Mesenchymal stem cell of the bone marrow (primary cell): ENCODE measurements around a stretch of chrX.

GRCh38 chrX:38347235-38347598, 5.2 kb upstream of the OTC start:
- CAGE, long polyA plus RNA: no peak

DNA sequence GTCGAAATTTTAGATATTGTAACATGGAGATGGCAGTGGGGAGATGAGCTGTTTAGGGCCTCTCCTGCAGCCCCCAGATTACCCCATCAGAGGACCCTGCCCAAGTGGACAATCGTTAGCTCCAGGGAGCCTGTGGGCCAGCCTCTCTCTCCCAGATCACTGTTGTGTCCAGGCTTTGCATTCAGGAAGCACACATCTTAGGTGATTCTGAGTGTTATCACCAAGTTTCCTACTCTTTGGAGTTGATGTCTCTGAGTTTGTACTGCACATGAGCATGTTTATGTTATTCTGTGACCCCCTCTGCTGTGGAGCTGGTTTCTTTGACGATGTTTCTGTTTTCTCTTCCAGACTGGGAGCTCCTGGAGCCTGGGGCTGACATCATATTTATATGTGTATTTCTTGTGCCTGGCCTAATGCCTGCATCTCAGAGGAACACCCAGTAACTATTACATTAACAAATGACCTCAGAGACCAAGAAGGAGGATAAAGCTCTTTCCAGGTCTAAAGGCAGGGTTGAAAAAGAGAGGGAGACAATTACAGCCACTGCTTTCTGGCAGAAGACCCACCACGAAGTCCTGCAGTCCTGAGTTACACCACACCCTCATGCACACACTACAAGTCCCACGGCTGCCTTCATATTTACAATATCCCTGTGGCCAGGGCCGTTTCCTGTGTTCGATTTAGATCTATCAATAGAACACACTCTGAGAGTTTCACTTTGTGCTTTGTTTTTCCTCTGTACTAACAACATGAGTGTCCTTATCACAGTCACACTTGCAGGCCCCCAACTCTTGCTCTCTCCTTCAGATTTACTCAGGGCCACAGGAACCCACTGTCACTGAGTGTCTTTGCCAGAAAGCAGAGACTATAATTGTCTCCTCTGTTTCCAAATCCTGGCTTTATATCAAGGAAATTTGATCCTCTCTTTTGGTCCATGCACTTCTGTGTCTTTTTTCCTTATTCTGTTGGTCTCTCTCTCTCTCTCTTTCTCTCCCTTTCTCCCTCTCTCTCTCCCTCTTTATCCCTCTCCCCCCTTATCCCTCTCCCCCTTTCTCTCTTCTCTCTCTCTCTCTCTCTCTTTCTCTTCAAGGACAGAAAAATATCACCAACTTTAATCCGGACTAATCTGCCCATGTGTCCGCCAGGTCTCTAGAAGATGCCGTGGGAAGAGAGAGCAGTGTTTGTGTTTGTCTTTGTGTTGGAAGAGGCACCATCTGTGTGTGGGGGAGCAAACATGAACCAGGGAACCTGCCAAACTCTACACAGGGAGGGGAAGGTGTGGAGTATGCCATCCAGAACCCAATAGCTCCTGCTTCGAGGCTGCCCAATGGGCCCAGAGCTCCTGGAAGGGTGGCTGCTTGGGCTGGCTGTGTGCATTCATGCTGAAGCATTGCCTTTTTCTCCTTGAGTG, 535.6 kb downstream of the MID1IP1 start:
- CAGE, long polyA plus RNA: no peak

DNA sequence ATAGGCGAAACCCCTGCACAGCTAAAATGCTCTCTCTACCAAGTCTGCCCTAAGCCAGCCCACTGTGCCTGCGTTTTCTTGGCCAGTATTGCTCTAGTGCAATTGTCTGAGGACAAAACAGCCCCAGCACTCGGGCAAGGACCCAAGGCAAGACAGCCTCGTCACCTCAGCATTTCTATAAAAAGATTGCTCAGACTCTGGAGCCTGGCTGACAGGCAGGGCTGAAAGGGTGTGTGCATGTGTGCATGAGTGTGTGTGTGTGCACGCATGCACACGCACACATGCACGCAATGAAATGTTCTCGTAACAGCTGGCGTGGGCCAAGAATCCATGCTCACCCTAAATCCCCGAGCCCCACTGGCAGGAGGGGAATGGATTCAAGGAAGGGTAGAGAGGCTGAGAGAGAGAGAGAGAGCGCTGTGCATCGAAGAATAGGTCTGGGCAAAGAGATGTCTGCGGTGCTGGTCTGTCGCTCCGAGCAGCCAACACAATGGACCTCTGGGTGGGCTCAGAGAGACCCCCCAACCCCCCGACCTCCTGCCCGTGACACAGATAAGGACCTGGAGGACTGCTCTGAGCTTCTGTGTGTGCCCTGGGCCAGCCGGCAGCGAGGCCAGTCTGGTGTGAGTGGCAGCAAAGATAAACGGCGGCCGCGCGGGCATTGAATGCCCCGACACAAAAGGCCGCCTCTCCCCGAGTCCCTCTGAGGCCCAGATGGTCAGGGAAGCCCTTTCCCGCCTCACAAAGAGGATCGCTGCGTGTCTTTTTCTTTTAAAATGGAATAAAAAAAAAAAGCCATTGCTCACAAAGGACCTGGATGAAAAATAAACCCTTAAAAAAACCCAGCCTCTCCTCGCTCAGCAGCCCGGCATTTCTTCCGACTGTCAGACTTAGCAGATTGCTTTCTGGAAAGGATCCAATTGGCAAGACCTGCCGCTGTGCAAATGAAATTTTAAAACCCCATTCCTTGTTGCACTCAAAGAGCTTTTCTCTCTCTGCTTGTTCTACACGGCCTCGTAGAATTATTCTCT, 579.0 kb downstream of the BCOR start:
- CAGE, long polyA plus RNA: no peak

DNA sequence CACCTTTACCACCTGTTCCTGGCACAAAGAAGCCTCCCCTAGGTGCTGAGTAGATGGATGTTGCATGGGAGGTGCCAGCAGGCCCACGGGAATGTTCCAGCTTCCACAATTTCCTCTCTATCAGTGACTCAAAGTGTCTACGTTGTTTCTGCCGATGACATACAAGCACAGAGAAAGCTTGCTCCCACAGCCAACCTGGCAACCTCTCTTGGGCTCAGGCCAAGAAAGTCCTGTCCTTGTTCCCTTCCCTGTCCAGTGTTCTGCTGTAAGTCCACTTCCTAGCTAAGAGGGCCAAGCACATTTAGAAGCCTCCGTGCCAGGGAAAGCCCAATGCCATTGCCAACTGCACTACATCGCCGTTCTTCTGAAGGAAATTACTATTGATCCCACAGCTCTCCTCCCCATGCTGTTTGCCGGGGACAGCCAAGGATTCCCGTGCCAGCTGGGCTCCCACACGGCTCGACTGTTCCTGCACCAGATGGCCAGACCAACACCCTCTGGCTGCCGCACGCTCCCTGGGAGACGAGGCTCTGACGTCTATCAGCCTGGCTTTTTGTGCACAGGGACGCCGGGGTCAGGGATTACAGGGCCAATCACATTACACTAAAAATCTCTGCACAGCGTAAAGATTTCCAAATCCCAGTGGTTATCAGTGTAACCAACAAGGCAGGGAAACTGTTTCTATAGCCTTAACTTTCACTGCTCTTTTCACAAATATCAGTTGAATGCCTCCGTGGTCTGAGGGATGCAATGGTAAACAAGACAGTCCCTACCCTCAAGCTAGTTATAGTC, 284.0 kb downstream of the BCOR start:
- CAGE, long polyA plus RNA: no peak

DNA sequence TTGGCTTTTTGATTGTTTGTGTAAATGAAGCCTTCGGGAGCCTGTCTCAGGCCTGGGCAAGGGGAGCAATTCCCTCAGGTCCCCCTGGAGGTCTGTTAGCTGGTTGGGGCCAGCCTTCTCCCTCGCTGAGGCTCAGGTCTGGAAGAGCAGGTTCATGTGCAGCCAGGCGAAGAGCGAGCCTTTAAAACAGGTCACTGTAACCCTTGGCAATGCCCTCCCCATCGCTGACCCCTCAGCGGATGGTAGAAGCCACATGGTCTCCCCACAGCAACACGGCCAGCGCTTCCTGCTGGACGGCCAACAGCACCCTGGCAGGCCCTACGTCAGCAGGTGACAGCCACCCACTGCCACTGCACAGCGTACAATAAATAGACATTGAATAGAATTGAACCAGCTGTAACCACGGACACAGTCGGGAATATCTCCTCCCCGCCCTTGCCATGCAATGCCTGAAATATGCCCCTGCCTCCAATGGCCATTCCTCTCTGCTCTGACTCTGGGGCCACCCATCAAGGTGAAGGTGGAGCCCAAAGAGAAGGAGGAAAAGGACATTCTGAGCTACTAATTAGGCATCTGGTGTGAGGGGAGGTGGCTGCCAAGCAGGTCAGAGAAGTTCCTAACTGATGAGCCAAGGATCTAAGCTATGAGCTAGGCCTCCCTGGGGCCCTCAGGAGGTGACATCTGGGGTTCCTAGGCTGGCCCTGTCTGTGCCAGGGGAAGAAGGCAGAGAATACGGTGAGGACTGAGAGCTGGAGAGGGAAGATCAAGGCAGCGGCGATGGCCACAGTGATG, 202.4 kb downstream of the BCOR start:
- CAGE, long polyA plus RNA: no peak

DNA sequence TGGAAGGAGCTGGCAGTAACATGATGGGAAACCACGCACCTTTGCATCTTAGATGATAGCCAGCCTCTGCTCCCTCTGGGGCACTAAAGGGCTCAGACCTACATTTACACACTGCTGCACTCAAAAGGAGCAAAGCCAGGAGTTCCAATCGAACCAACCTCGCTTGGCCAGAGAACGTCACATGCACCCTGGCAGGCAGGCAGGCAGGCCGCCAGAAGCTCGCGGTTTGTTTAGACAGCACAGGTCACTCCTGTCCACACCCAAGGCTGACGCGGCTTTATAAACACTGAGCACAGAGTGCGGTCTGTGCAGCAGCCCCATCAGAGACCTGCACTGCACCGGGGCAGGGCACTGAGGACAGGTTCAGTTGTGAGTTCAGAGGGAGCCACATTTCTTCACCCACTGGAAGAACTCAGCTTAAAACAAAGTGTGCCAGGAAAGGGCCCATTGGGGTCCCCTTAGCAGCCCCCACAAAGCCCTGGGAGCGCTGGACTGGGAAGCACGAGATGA, 143.9 kb downstream of the BCOR start:
- CAGE, long polyA plus RNA: no peak

DNA sequence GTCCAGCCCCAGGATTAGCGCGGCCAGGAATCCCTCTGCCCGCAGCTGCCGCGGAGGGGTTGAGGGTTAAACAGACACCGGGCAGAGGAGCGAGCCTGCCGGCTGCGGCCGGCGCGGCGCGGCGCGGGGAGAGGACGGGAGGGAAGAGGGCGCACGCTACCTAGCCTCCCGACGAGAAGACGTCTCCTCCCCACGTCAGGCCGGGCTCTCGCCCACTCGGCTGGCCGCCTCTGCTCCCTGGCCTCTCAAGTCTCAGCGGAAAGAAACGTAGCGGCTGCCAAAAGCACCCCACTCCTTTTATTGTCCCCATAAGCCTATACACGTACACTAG, 85.4 kb downstream of the BCOR start:
- CAGE, long polyA plus RNA: no peak

GRCh38 chrX:40058927-40059244, 38.9 kb downstream of the BCOR start:
- CAGE, long polyA plus RNA: no peak

DNA sequence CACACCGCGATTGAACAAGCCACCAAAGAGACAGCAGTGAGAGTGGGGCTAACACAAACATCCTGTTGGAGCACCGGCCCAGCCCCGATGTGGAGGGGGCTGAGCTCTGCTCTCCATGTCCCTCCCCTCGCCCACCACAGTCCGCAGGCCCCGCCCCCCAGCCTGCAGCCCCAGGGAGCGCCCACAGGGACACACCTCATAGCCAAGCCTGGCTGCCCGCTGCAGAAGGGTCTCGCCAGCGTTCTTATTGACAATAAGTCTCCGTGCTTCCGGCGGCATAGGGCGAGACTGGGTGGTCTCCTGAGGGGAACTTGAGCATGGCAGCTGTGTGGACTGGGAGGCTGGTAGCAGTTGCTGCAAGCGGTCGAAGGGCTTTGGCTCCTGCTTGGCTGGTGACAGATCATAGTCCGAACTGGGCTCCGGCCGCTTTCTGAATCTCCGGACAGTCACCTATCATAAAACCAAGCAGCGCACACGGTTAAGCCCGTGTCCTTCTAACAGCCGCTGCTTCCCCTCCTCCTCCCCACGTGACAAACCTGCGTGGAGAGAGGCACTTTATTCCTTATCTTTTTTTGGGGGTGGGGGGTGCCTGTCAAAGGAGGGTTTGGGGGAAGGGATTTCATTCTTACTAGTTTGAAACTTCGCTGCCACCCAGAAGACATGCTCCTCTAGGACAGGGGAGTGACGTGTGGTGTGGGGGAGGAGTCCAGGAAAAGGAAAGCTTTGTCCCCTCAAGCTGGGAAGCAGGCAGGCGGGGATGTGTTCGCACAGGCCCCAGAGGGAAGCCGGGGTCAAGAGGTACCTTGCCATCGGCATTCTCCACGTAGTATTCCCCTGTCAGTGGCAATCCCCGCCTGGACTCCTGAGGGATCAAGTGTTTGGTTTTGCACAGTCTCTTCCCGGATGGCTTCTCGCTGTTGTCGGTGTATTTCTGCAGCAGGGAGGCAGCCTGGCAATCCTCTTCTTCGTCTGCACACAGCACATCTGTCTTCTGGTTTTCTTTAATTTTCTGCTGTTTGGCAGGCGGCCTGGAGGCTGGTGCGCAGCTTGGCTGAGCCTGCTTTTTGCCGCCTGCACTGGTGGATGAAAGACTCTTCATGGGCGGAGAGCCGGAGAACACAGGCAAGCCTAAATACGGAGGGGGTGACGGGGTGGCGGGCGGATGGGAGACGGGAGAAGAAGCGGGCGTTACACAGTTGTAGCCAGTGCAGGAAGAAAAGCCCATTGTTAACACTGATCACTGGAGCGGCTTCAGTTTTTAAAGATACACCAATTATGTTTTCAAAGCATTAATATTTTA, 35.4 kb downstream of the BCOR start:
- CAGE, long polyA plus RNA: no peak

- CAGE, long polyA plus RNA: no peak
Measured at GRCh38 chrX:40070888-40071216, 26.9 kb downstream of the BCOR start.

DNA sequence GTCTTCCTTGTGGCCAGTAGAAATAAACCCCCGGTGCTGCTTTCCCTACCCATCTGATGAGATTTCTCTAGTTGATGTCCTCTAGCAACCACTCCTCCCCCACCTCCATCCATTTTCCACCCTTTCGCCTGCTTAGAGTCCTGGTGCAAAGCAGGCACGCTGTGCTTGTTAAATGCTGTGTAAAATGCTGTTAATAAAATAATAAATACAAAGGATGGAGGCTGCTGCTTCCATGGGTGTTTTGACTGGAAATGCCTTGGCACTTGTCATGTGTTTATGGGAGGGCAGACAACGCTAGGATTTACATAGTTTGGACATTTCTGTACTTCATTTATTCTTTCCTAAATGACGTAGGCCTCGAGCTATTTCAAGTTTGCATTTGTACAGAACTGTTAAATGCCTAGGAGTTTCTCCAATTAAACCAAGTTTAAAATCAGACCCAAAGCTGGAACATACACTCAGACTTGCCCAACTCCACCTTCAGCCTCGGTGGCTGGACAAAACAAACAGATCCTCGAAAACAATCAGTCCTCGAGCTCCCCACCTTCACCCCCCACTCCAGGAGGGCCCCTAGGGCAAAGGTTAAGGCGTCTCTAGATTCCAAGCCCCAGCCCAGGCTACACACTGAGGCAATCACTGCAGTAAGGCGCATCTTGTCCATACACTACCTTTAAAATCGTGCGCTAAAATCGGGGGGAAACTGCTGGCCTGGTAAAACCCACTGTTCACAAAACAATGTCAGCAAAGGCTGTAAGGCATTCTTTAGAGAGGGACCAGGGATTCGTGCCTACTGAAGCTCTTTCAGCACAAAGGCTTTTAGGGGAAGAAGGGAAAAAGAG, 9.9 kb downstream of the BCOR start:
- CAGE, long polyA plus RNA: no peak

GRCh38 chrX:40090055-40090910, 7.5 kb downstream of the BCOR start:
- CAGE, long polyA plus RNA: no peak

DNA sequence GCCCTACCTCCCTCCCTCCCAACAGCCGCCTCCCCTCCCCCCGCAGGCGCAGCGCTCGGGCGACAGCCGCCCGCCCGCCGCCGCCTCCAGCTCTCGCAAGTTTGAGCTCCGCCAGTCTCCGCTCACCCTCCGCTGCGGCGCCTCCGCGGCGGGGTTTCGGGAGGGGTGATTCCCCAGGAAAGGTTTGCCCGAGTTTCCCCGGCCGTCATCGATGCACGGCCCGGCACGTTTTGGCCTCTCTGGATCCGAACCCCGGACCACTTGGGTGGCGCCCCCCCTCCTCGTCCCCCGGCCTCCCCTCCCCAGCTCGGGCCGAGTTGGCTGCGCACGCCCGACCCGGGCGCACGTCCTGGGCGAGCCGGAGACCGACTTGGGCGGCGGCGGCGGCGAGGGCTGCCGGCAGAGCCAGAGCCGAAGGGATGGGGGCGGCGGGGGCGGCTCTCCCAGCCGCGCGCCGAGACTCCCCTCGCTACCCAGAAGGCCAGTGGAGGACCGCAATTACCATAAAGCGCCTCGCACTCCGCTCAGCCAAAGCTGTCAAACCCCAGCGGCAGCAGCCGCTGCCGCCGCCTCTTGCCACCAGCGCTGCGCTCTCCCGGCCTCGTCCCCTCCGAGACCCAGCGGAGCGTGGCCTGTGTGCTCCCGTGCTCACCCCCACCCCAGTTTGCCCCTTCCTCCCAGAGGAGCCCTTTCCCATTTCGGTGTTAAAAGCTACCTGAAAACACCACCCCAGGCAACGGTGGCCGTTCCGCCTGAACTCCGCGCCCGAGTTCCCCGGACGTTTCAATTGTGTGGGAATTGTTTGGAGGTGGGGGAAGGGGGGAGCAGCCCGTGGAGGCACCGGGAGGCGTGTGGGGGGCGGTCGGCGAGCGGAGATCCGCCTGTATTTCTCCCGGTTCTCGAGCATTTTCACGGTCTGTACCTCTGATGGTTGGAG, 560 bp upstream of the BCOR start:
- CAGE, long polyA plus RNA: no peak

DNA sequence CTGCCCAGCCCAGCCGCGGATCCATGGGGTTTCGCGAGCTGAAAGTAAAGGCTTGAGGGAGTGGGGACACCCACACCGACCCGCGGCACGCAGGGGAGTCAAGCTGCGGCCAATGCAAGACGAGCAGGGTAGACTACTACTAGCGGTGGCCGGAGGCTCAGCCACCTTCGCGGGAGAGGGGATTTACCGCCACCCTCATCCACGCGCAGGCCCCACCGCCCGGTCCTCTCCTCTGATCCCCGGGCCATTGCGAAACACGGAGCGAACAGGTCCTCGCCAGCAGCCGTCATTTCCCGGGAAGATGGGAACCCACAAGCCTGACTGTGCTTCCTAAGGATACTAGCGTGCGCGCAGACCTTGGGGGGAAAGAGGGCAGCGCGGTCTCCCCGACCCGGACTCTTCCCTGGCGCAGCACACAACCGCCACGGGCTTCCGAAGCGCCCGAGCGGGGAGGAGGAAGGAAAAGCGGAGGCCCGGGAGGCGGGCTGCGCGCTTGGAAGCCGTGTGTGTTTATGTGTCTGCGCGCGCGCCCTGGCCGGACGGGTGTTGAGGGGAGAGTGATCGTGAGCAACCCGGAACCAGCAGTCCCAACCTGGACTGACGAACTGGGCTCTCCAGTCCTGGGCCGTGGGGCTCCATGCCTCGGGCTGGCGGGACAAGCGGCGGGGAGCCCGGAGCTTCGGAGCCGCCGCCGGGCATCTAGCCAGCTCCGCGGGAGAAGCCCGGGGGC, 74.5 kb upstream of the BCOR start:
- CAGE, long polyA plus RNA: no peak

DNA sequence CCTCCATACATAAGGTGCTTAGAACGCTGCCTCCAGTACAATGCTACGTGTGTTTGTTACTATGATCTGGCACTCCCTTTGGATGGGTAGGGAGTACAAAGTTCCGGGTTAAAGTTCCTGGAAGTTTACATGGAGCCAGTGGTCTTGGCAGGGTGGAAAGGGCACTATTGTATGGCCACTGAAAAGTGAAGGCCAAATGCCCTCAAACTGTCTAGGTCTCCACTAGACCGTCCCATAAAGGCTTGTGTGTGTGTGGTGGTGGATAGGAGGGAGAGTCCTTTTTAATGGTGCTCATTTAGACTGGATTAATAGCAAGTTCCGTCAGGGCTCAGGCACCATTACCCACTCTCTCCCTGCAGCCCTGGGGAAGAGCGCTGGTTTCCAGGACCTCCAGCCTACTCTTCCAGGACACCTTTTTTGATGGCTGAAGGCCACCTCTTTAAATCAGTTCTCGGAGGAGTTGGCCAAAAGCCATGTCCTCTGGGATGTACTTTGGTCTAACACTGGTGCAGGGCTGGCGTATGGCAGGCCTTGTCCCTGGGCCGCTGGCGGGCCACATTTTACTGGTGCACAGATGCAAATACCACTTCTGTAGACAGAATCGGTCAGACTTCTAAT, 75.7 kb upstream of the BCOR start:
- CAGE, long polyA plus RNA: no peak

GRCh38 chrX:40539038-40540035, 41.4 kb upstream of the ATP6AP2 start:
- CAGE, long polyA plus RNA: no peak

- CAGE, long polyA plus RNA: no peak
Measured at GRCh38 chrX:40571119-40571435, 9.7 kb upstream of the ATP6AP2 start.

GRCh38 chrX:40646489-40646841, 896 bp downstream of the CXorf38 start:
- CAGE, long polyA plus RNA: no peak

GRCh38 chrX:40647625-40647984, 244 bp upstream of the CXorf38 start:
- CAGE, long polyA plus RNA: no peak

GRCh38 chrX:40692696-40693203, 42.6 kb downstream of the MED14 start:
- CAGE, long polyA plus RNA: no peak